Measurements from ENCODE around the gene GSX2.

- PRO-cap, result no peak
These were observed 1.9 kb downstream of the SLAIN2 start for GRCh38 chr4:48343112-48343807.

DNA sequence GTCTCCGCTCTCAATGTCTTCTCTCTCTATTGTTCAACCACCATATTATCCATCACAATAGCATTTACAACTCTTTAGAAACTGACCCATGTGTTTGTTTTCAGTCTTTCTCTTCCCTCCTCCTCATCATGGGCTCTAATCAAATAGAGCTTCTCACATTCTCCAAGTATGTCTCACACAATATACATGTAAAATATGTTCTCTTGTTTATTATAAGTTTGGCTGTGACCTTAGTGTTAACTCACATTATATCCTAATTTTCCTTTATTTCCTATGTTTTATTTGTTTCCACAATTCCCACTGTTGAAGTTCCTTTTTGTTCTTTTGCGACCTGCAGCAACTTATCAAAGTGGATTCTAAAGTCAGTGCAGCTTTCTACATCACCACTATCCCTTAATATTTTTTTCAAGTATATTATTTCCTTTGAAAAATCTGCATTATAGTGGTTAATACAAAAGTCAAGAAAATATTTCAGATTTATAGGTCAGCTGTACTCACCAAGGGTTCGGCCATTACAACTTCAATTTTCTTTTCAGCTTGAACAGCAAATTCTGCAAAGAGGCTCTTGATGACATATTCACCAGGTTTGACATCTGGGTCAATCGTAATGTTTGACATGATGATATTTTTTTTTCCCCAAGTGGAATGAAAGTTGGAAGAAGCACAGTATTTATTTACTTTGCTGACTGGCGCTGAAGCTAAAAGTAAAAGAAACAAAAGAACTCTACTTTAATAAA, 143.9 kb downstream of the ZAR1 start:
- PRO-cap, result no peak

DNA sequence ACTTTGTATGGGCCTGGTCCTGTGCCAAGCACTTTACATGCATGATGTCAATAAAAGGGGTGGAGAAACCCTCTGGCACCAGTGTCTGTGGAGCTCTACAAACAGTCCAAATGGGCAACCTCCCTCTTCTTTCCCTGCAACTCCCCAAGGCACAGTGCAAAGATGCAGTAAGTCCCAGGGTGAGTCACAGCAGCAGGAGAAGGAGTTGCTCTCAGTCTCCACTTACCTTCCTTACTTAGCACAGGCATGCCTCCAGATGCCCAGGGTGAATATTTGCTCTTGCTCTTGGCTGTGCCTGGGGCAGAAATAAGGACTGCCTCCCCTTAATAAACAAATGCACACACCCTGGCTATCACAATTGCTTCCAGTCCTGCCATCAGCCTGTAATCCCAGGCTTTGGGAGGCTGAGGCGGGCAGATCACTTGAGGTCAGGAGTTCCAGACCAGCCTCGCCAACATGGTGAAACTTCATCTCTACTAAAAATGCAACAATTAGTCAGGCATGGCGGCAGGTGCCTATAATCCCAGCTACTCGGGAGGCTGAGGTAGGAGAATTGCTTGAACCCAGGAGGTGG, 4.2 kb downstream of the OCIAD2 start:
- PRO-cap, result no peak

- PRO-cap, result no peak
These were observed 755 bp downstream of the OCIAD2 start for GRCh38 chr4:48905744-48906293.

- PRO-cap, result no peak
These were observed 508.7 kb downstream of the CWH43 start for GRCh38 chr4:49494660-49495360.

DNA sequence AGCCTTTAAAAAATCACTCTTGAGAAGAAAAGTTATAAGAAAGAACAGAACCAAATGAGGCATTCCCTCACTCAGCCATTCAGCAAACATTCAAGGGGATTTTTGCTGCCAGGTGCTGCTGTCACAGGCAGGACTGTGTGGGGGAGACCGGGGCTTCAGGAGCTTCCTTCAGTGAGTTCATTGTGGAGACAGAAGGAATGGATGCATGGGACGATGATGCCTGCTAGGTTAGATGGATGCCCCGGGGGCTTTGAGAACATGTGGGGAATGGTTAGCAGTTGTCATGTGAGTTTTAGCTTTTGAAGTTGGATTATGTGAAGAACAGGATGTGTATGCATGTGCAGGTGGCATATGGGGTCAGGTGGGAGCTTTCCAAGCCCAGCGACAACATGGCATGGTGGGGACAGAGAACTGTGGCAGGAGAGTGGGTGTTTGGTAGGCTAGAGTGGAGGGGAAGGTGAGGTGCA, 8.2 kb downstream of the DCUN1D4 start:
- PRO-cap, result no peak

DNA sequence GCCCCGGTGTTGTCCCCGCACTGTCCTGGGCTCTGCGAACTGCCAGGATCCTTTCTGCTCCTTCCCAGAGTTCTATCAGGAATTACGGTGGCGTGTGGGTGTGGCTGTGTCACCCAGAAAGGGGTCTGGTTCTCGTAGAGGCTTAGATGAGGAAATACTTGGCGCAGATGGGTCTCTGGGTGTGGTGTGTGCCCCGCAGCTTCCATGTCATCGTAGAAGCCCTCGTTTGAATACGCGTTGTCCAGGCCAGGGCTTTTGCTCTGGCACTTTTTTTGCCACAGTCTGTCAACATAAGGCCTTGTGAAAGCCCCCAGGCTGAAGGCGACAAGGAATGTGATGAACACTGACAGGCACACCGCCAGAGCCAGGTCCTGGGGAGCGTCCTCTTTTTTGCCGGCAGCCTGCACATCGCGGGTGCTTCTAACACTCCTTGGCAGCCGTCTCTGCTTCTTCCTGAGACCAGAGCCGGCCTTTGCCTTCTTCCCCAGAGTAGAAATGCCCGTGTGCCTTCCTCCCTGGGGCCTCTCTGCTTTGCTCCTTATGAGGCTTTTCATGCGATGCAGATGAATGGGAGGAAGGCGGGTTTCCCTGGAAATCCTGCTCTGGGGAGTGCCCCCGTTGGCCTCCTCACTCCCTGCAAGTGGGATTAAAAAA, 24.5 kb downstream of the LRRC66 start:
- PRO-cap, result no peak

- PRO-cap, result no peak
These were observed 173.2 kb downstream of the USP46 start for GRCh38 chr4:52485874-52486258.

DNA sequence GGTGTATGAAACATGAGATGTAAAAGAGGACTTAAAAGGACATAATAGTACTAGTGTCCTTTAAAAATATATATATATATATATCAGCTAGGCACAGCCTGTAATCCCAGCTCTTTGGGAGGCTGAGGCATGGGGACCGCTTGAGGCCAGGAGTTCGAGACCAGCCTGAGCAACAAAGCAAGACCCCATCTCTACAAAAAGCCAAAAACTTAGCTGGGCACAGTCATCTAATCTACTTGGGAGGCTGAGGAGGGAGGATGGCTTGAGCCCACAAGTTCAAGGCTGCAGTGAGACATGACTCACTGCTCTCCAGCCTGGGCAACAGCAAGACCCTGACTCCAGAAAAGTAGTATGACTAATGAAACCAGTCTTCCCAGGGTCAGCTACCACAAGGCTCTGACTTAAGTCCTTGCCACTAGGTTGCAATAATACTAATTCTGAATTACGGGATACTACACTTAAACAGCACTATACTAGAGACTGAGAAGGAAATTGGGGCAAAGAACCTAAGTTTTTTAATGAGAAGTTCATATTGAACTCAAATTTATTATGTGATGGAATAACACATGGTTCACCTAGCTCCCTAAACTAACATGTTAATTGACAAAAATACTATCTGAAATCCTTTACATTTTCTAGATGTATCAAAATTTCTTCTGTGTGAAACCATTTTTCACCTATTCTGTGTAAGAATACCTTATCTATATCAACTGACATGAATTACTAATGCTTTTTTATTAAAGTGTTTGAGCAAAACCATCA, 33.0 kb downstream of the ERVMER34-1 start:
- PRO-cap, result no peak

- PRO-cap, result no peak
These were observed 201.2 kb downstream of the CHIC2 start for GRCh38 chr4:53863212-53863634.

DNA sequence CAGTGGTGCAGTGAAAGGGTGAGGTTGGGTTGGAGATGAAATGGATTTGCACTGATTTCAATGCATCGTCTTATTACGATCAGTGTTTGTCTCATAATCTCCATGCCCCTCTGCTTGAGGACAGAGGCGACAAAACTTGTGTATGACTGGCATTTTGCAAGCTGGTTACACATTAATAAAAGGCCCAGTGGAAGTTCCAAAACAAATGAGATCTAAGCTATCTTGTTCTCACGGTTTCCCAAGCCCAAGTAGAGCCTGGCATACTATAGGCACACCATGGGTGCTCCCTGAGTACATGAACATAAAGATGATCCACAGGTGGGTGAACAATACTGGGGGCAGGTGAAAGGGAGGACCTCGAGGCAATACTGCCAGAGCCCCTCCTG, 9.2 kb upstream of the GSX2 start:
- PRO-cap, result no peak

GRCh38 chr4:54099835-54101199, at the start of gene GSX2:
Gene GSX2, plus strand, starts transcription at chr4:54100163.
- PRO-cap, result no peak

- PRO-cap, result no peak
These were observed 2.4 kb upstream of the PDGFRA start for GRCh38 chr4:54226464-54227318.

DNA sequence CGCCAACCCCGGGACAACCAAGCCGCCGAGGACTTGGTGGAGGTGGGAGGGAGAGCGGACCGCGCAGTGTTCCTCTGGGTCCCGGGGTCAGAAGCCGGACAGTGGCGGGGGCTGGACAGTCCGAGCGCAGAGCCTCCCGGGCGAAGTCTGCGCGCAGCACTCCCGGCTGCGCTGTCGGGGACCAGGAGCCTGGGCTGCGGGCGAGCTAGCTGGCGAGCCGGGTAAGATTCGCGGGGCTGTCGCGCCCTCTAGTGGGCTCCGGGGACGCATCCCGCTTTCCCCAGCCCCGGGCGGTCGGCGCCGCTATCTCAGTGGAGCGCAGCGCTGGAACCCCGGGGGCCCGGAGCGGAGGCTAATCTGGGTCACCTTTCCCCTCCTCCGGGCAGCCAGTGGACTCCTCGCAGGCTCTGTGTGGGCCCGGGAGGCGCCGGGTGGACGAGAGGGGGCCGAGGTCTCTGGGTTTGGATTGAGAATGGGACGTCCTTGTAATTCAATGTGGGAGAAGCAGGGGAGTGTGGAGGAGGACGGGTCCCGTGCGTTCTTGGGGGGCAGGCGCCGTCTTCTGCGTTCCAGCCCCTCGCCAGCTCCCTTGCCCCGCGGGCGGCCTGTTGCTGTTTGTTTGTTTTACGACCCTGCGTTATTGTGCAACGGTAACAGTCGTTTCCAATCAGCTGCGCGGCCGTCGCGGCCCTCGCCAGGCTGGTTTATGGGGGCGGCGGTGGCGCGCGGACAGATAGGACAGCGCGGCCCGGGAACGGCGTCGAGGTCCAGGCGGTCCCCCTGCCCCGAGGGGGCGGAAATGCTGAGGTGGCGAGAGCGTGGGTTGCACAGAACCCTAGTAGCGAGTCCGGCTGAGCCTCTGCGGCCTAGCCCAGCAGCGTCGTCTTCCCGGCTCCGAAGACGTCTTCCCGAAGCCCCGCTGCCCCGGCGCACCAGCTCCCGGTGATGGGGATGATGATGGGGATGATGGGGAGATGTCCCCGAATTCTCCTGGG, 4.4 kb downstream of the PDGFRA start:
- PRO-cap, result unidirectional peak, plus-strand start at position 306 of the sequence

DNA sequence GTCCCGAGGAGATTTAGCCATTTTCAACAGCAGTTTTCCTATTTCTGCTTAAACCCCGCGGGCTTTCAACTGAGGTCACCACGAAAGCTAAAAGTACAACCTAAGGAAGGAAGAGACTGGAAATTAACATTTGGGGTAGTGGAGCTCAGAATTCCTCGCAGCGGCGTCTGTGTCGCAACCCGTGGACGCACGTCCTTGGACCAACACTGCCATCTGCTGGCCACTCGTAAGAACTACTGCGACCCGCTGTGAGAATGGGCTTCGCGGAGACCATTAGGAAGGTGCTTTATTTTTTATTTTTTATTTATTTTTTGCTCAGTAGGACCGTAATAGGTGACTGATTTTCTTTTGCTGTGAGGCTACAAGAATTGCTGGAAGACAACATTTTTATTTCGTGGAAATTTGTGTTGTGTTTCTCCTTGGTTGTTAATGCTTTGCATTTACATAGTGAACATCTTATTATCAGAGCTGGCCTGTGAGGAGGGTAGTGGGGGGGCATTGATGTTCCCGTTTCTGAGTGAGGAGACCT, 5.2 kb downstream of the PDGFRA start:
- PRO-cap, result no peak

DNA sequence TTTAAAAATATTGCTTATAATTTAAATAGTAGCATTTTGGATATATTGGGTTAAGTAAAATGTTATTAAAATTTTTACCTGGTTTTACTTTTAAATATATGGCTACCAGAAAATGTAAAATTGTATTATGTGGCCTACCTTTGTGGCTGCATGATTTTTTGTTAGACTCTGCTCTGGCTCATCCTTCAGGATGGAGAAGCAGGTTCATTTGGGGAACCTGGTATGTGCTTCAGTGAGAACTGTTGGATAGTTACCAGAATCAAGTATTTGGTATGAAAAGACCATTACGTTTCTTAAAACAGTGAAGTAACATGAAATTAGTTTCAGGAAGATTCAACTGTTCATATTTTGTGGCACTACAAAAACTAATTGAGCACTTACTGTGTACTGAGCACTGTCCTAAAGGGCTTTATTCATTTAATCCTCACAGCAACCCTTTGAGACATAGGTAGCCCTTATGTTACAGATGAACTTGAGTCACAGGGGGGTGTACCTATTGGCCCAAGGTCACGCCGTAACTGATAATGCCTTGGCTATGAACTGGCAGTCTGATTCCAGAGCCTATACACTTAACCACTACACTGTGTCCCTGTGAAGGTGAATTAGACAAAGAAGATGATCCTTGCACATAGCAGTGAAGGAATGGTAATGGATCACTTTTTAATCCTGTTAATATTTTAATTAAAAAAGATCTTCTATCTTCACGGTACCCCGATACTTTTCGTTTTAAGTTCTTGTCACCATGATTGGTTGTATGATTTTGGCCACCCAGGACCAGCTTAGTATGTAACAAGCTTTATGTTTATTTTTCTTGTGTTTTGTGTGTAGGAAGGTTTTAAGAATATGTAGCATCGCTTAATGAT, 11.9 kb downstream of the TMEM165 start:
- PRO-cap, result no peak

GRCh38 chr4:55416615-55417690, 21.2 kb downstream of the TMEM165 start:
- PRO-cap, result no peak

DNA sequence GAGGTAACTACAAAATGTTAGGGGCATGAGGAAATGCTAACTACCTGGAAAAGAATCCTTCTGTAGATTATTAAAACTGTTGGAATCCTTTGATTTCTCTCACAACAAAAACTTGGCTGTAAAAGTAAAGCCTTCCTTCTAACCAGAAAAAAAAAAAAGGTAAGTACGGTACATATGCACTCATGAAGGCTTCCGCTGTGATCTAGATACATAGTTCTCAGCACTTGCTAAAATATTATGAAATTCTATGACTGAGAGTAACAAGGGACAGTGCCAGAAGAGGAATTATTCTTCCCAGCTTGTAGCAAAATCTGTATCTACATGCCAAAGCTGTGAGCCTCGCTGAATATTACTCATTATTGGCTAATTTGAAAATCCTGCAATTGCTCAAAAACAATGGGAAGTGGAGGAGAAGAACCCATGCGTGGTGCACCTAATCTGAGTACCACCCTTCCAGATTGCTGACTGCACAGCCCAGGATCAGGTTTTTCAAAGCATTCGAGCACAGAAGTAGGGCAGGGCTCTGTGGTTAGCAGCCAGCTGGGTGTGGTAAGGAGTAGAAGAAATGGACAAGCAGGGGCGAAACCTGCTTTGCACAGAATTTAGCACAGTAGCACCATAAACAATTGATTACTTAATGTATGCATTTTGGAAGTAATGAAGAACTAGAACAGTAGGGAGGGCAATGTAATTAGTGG, 17.3 kb upstream of the PDCL2 start:
- PRO-cap, result no peak

DNA sequence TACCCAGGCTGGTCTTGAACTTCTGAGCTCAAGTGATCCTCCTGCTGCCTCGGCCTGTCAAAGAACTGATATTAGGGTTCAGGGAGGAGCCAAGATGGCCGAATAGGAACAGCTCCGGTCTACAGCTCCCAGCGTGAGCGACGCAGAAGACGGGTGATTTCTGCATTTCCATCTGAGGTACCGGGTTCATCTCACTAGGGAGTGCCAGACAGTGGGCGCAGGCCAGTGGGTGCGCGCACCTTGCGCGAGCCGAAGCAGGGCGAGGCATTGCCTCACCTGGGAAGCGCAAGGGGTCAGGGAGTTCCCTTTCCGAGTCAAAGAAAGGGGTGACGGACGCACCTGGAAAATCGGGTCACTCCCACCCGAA, 17.0 kb downstream of the NMU start:
- PRO-cap, result no peak

DNA sequence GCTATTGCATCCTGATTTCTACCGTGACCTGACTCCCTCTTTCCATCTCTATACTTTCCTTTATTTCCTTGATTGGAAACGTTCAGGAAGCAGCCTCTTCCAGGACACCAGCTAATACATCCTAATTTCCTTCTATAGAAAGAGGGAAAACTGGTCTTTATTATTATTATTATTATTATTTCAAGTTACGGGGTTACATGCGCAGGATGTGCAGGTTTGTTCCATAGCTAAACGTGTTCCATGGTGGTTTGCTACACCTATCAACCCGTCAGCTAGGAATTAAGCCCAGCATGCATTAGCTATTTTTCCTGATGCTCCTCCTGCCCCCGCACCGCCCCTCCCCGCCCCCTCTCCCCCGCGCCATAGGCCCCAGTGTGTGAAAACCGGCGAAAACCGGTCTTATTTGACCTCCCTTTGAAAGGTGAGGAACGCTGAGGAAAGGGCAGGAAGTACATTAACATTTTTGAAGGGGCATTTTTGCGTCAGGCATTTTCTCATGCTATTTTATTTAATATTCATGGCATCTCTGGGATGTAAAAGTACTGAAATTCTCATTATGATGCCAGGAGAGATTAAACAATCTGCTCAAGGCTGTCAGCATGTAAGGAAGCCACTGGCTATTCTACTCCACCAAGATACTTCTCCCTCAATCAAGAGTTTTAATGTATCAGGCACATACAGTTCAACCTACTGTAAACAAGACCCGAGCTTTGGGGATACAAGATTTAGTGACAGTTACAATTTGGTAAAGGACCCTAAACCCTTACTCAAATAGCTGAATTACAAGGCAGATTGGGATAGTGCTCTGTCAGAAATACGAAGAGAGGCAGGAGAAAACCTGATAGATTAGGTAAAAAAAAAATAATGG, 1.1 kb upstream of the NMU start:
- PRO-cap, result no peak

All from REH cell (cell line).